Trachea (tissue), 1 donor: ENCODE measurements around the gene TDGF1.

DNA sequence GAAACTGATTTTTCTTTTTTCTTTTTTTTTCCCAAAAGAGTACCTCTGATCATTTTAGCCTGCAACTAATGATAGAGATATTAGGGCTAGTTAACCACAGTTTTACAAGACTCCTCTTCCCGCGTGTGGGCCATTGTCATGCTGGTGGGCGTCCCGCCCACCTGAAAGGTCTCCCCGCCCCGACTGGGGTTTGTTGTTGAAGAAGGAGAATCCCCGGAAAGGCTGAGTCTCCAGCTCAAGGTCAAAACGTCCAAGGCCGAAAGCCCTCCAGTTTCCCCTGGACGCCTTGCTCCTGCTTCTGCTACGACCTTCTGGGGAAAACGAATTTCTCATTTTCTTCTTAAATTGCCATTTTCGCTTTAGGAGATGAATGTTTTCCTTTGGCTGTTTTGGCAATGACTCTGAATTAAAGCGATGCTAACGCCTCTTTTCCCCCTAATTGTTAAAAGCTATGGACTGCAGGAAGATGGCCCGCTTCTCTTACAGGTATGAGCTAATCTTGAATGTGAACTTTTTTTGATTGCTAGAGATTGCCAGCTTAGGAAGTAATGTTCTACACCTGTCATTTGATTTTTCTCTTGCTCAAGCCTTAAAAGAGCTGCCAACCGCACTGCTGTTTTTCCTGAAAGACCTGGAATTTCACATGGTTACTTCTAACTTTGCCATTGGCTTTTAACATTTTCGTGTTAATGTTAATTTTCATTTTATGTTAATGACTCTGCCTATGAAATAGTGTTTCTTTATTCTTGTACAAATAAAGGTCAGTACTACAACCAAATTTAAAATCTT lies at the start of gene TDGF1:
Gene TDGF1, plus strand, starts transcription at position 270 of the 789 bp plus-strand sequence.
- PRO-cap: no peak

- PRO-cap: no peak
Observed at GRCh38 chr3:46693970-46694377, 495 bp upstream of the ALS2CL start.

GRCh38 chr3:46881506-46882390 lies 4.2 kb downstream of the PTH1R start:
- PRO-cap: bidirectional peak, plus-strand start at chr3:46882257, minus-strand start at chr3:46882108

GRCh38 chr3:46883627-46884299 lies 6.2 kb downstream of the PTH1R start:
- PRO-cap: no peak

DNA sequence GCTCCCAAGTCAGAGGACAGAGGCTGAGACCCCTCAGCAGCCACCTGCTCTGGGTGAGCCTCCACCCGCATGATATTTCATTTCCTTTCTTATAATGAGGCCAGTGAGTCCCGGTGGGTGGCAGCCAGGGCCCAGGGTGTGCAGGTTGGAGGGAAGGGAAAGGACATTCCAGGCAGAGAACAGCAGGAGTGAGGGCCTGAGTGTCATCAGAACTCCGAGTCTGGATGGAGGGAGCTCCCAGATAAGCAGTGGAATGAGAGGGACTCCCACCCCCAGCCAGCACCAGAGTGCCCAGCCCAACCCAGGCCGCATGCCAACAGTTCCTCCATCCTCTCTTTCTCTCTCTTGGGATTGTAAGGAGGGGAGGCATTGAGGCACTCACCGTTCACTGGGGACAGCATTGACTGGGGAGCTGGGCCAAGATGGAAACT lies 15.5 kb downstream of the PTH1R start:
- PRO-cap: no peak

- PRO-cap: no peak
Observed at GRCh38 chr3:46935254-46935990, 41.1 kb downstream of the CCDC12 start.

- PRO-cap: no peak
Observed at GRCh38 chr3:47062083-47062716, 82.7 kb downstream of the NBEAL2 start.

DNA sequence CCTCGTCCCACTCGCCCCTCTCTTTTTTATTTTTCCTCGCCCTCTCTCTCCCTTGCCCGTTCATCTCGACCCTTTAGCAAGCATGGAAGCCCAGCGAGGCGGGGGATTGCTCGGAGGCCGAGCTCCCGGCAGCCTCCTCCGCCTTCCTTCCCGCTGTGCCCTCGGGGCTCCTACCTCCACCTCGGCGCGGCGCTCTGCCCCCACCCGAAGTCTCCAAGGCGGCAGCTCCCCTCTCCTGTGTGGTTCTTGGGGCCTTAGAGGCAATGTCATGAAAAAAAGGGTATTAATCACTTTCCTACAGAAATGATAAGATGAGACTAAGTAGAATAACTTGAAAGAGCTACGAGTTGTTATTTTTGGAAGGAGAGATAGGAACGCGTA lies 703 bp upstream of the SETD2 start:
- PRO-cap: unidirectional peak, minus-strand start at position 212 of the sequence

DNA sequence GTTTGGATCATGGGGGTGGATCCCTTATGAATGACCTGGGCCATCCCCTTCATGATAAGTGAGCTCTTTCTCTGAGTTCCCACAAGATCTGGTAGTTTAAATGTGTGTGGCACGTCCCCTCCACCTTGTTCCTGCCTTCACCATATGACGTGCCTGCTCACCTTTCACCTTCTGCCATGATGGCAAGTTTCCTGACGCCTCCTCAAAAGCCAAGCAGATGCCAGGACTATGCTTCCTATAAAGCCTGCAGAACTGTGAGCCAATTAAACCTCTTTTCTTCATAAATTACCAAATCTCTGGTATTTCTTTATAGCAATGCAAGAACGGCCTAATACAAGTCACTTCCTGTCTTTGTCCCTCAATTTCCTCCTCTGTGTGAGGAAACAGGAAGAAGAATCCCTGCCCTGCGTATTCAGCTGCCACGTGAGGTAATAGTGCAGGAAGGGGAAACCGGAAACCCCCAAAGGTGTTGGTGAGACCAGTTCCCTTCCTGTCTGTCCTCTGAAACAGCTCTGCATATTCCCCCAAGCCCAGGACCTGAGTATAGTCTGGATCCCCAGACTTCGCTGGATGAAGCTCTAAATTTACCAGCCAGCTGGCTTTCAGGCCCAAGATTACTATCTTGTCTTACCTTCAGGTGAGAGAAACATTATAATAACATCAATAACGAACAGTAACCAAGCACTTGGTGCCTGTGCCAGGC lies 18.2 kb upstream of the PTPN23 start:
- PRO-cap: no peak

DNA sequence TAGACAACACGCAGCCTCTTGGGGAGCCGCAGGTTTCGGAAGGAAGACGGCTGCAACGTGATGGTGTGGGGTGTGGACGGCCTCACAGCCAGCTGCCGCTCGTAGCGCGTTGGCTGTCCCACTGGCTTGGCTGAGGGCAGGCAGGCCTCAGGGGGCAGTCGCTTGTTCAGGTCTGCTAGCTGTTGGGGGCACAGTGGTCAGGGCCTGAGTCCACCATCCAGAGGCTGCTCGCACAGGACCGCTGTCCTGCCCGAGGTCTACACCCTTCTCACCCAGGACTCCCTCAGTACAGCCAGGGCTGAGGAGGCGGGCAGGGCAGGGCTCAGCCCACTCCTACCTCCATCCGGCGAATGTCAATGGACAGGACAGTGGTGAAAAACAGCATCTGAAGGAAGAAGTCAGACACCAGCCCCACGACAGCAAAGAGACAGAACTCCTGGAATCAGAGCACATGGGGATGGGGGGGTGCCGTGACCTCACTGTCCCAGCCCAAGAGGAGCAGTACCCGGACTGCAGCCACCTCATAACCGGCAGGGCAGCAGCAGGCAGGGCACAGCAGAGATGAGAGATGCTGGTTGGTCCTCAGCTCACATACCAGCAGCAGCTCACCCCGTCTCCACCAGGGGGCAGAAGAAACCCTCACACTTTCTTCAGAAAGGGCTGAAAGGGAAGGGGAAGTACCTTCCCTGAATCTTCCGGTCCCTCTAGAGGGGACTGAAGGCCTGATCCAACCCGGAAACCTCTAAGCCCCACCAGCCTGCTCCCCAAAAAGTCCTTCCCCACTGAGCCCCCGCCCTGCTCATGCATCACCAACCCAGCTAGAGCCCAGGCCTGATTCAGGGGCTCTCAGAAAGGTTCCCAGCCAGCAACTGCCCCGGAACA lies 40.0 kb downstream of the PTPN23 start:
- PRO-cap: no peak

DNA sequence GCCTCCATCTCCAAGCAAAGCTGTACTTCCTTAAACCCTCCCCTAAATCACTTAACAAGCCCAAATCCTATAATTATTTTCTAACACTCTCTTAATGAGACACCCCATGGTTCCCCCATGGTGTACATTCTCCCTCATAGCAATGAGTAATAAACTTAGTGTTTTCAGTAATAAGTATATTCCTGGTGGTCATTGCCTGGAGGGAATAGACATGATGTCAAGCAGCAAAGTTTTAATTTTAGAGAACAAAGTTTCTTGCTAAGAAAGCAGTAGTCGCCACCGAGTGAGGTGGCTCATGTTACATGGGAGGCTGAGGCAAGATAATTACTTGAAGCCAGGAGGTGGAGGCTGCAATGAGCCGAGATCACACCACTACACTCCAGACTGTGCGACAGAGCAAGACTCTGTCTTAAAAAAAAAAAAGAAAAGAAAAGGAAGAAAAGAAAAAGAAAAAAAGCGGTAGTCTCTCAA lies 2.3 kb upstream of the ELP6 start:
- PRO-cap: no peak

DNA sequence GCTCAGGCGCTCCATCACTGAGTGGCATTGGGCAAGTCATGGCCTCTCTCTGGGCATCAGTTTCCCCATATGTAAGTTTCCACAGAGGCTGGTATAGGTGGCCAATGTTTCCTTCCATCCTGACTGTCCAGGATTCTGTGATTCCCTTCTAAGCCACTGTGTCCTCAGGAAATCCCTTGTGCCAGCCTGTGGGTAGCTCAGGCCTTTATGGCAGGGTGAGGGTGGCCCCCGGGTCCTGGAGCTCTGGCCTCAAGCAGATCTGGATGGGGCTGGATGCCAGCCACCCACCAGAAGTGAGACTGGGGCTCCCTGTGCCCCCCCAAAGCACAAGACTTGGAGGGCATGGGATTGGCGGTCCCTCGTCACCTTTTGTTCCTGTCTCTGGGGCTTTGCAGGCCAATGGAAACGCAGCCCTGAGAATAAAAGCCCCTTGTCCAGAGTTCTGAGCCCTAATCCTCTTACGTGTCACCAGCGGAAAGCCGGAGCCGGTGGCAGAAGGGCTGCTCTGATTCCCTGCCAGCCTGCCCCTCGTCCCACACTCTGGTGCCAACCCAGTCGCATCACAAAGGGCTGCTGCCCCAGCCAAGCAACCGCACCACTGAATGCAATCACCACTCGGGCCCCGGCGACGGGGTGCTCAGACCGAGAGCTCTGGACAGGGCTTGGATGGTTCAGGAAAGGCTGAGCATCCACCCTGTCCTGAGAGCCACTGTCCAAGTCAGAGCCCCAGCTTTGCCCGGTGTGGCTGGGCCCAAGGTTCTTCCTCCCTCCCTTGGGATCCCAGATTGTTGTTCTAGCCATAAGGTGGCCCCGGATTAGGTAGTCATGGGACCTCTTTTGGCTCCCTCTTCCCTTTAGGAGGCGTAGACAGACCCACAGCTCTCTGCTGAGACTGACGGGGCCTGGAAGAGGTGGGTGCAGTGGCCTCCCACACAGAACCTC lies 22.8 kb upstream of the ELP6 start:
- PRO-cap: no peak

DNA sequence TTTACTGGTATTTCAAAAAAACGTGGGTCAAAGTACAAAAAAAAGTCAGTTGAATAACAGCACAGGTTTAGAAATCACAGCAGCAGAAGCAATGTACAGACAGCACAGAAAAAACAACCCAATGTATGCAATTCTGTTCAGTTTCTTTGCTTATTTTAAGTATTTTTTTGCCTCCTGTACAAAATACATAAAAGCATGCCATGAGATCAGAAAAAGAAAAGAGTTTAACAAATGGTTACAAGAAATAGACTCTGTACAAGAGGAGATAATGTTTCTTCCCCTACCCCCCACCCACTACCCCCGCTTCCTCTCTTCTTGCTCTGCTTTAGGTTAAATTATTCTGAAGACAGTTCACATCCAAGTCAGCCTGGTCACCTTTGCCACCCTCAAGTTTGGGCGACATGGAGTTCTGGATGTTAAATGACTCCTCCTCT lies 16.4 kb downstream of the CSPG5 start:
- PRO-cap: no peak

DNA sequence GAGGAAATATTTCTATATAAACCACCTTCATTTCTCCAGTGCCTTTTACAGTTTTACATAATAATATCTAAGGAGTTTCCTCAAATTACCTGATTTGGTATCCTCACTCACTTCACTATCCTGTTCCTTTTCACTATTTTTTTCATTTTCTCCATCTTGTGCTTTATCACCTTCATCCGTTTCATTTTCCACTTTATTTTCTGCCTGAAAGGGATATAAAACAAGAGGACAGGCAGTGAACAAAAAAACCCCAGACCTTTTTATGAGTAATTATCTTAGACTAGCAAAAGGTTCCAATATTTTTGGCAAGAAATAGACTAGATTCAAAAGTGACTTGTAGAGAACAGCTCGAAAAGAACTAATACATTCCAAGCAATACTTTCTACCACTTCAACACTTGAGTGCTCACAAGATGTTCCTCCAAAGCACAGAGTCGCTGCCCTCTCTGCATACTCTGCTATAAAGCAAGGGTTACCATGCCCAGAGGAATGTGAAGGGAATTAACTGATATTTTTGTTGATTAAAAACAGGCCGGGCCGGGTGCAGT lies 57.3 kb upstream of the CSPG5 start:
- PRO-cap: no peak

DNA sequence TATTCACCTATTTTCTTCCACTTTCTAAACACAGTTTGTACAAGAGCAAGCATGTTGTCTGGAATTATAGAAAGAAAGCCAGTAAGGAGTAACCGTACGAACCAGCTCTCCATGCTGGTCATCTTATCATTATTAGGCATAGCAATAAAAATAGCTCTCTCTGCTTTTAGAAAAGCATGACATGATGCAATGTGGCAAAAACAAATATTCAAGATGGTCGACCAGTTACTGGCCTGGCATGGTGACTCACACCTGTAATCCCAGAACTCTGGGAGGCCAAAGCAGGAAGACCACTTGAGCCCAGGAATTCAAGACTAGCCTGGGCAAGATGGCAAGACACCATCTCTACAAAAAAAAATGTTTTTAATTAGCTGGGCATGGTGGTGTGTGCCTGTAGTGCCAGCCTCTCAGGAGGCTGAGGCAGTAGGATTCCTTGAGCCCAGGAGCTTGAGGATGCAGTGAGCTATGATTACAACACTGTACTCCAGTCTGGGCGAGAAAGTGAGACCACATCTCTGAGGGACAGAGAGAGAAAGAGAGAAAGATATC lies 2.7 kb upstream of the MAP4 start:
- PRO-cap: no peak

DNA sequence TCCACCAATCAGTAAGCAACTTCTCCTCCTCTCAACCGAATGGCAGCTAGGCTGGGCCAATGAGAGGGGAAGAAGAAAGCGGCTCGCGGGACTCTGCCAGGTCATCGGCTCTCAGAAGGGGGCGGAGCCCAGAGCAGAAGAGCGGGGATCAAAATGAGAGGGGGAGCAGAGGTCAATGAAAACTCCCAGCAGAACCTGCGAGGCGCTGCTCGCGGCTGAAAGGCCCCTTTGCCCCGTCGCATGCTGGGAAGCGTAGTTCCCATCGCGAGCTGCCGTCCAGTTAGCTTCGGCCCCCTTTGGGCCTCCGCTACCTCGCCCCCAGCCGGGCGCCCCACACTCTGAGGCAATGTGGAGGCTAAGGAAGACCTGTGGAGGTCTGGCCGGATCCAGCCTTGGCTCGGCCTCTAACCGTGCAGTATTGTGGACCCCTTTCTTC lies 268 bp upstream of the CDC25A start:
- PRO-cap: bidirectional peak, plus-strand start at position 178 of the sequence, minus-strand start outside the sequence

DNA sequence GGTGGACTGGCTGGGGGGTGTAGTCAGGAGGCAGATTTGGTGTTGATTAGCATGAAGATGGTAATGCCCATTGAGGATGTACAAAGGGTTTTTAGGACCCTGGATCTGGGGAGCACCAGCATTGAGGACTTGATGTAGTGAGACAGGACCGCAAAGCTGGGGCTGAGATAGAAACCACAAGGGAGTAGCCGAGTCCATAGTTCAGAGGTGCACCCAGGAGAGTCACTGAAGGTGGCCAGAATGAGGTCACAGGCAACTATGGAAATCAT lies 2.7 kb upstream of the CDC25A start:
- PRO-cap: no peak

DNA sequence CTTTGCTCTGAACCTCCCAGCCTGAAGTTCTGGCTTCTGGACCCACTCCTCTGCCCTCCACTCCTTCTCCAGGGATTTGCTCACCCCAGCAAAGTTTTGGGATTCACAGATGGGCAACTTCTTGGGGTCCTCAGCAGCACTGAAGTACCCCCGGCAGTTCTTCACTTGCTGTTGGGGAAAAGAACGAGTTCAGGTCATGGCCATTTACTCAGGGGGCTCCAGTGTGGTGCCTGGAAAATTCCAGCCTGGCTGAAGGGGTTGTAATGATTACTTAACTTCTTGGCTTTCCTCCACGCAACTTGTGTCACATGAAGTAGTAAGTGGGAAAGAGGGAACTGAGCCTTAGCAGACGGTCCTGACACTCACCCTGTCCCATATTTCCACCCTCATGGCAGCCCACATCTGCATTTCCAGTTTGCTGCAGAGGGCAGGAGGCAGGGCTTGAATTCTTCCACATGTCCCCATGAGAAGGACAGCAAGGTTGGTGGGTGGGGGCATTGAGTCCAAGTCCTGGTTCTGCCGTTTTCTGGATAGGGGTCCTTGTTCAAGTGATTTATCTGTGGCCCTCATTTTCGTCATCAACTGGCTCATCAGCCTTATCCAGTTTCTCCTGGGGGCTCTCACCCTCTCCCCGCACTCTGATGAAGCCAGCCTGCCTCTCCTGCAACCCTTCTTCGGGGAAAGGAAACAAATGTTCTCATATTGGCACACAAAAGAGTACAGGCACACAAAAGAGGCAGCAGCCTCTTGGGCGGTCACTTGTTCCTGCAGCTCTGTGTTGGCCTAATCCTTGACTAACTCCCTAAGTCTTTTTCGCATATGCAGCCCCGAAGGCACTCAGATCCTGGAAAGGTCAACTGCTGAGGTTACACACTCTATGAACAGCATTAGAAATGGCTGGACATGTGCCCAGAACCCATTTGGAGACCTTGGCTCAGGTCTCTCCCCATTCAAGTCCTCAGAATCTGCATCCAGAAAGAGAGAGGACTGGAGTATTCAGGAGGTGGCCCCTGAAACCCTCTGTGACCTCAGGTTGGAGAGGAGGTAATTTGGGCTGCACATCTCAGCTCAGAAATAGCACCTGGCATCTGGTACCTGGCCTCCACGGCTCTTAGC lies 7.6 kb upstream of the CAMP start:
- PRO-cap: unidirectional peak, plus-strand start at position 334 of the sequence

DNA sequence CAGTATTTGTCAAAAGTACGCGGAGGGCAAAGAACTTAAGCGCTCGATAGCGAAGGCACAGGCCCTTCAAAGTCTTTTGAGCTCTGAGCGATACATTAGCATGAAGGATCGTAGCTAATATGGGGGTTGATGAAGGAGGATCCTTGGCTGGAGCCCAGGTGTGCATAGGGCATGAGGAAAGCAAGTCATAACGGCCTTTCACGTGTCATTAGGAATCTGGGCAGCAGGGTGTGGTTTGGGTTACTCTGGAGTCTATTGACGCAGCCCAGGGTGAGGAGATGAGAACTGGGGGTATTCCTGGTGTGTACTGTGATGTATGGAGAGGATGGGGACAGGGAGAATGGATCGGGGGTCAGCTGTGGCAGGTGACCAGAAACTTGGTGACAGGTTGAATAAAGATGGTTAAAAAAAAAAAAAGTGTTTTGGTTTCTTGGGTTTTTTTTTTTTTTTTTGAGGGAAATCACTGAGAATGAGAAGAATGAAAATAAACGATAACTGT lies 712 bp upstream of the NME6 start:
- PRO-cap: no peak

DNA sequence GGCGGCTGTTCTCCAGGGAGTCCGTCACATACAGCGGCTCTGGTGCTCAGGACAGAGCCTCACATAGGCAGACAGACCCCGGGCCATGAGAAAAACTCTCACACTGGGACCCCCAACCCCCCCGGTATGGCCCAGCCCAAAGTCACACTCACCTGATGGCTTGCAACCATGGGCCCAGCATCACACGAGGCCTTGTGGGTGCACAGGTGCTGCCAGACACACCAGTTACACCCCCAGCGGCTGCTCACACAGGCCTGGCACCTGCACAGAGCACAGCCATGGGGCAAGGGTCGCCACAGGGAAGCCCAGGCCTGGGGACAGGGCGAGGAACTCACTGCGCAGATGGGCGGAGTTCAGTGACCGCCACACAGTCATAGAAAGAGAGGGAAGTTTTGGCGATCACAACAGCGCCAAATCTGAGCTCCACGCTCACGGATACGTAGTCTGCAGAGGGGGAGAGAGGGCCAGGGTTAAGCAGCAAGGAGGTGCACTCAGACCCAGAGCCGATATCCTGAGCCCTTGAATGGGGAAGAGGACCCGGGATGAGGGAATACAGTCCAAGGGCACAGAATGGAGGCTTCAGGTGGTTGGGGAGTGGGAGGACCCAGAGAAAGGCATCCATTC lies 9.3 kb downstream of the PLXNB1 start:
- PRO-cap: no peak